Ishikawa (cell line): ENCODE data around the genes ATL1 and PTGDR.

DNA sequence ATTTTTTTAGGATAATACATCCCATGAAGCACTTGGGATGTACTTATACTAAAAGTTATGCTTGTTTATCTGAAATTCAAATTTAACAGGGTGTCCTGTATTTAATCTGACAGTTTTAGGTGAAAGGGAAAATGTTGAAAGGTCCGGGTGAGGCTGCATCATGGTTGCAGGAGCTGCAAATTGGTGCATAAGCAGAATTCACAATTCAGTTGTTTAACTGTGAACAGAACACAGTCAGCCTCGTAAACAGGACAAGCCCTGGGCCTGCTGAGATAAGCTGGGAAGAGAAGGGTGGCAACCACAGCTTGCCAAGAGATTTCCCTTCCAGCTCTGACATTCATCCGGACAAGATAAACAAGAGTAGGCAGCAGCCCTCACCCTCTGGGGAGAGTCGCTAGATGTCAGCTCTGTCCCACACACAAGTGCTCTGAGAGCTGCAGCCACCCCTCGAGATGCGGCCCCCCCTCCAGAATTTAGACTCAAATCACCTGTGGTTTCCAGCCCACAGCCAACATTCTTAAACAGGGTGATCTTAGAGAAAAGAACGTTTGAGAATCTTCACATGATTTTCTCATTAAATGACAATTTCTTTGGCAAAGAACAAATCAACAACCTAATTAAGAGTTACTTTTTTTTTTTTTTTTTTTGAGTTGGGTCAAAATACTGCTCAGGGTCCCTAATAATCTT is 30.5 kb downstream of the DMAC2L start:
- RRBS: no CpG with 5 or more reads among the region's 7 CpGs

DNA sequence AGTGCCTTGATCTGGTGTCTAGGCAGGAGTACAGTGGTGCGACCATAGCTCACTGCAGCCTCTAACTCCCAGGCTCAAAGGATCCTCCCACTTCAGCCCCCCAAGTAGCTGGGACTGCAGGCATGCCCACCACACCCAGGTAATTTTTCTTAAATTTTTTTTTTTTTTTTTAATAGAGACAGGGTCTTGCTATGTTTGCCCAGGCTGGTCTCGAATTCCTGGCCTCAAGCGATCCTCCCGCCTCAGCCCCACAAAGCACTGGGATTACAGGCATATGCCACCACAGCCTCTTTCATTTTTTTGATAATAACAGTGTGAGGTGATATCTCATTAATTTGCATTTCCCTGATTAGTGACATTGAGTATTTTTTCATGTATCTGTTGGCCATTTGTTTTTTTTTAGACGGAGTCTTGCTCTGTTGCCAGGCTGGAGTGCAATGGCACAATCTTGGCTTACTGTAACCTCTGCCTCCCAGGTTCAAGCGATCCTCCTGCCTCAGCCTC is 18.3 kb upstream of the CDKL1 start:
- RRBS: no CpG with 5 or more reads among the region's 6 CpGs

GRCh38 chr14:50489955-50490260 is 42.5 kb downstream of the MAP4K5 start:
- RRBS: no CpG with 5 or more reads among the region's 2 CpGs

DNA sequence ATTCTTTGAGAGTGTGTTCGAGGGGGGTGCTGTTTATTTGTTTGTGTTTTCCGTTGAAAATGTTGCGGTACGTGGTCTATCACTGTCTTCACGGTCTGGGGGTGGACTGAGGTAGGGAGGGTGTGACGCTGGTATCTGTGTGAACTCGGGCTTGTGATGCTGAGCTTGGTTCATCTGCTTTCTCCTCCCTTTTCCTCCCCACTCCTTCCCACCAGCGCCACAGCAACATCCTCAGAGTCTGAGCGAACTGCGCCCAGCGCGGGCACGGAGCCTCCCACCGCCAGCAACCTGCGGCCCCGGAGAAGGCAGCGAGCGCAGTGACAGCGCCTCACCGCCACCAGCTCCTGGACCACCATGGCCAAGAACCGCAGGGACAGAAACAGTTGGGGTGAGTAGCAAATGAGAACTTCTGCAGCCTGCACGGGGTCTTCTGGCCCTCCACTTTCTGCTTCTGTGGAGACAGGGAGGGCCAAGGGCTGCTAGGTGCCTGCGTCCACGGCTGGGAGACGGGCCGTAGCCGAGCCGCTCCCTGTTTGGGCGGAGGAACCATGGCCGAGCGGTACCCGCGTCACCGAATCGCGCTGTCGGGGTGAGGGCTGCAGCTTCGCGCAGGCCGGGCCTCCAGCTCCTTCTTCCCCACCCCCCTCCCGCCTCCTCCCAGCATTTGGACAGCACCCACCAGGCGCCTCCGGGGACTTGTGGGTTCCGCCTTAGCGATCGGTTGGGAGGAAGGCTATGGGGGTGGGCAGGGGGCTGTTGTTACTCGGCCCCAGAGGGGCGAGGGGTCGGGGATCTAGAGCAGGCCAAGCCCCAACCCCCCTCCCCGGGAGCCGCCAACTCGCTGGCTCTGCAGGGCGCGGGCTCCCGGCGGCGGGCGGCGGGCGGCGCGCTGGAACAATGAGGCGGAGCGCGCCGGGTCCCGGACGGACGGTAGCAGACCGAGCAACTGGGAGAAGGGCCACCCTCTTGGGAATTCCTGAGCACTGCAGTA is at the start of gene ATL1:
Gene ATL1, plus strand, starts transcription at position 234 of the 991 bp plus-strand sequence.
- RRBS: 1% methylated on average over 22 of the region's 70 CpGs

DNA sequence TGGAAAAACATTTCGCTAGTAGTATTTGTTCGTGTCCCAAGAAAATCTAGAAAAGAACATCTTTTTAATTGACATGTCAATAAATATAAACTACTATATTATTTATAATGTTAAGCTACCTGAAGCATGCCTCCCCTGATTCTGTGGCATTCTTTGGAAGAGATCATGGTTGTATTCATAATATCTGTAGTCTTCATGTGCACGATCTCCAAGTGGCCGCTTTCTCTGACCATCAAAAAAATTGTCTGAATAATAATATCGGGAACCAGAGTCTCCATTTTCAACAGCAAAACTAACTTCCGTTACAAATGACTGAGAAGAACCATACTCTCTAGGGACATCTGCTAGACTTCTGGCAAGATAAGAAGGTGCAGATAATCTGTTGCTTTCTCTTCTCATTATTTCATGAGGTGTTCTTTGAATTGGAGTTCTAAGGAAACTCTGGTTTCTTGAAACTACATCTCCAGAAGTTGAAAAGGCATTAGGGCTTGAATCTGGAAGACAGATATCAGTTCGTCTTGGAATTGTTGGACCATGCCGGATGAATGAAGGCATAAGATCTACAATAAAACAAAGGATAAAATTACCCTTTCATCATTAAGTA is 2.9 kb downstream of the SAV1 start:
- RRBS: no CpG with 5 or more reads among the region's 8 CpGs

DNA sequence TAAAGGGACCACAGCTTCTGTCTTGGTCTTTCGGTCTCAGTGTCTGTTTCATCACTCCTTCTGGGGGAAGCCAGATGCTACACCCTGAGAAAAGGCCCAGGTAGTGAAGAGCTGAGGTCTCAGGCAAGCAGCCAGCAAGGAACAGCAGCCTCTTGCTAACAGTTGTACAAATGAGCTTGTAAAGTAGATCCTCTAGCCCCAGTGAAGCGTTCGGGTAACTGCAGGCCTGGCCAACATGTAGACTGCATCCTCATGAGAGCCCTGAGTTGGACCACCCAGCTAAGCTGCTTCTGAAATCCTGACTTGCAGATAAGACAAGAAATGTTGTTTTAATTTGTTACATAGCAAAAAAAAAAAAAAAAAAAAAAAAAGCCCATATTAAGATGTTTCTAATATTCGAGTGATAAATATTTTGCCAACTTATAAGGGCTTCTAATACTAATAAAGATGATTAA is 69.1 kb upstream of the SAV1 start:
- RRBS: no CpG with 5 or more reads among the region's 4 CpGs

DNA sequence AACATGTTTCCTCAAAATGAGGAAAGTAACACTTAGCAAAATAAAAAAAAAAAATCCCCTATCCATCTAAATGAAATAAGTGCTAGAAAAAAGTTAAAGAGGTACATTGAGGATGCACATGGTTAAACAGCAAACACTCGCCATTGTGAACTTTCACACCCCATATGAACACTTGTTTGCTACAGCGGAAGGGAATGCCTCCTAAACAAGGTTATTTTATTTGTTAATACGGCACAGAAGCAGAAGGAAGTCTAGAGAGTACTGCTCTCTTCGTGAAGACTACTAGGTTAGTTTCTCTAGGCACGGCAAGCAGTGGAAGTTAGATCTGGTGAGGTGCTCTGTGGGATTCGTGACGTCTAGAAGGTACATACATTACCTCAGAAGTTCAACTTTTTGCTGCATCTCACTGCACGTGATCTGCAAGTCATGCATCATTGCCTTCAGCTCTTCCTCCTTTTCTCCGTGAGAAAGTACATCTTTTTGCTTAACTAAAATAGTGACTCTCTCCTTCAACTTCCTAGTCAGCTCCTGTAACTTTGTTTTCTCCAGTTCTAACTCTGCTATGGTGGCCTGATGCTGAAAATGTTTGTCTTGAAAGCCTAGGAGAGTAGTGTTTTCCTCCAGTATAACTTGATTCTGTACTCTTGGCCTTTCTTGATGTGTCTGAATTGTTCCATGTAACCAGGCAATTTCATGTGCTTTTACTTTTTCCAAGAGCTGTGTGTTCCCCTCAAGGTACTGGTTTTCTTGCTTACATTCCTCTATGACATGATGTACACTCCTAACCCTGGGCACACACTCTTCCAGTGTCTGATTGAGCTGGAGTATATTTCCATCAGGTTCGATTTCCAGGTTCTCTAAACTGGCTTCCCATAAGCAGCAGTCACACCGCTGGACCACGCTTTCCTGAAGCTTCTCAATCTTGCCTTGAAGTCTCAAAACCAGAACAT is 74.6 kb downstream of the NIN start:
- RRBS: no CpG with 5 or more reads among the region's 12 CpGs

DNA sequence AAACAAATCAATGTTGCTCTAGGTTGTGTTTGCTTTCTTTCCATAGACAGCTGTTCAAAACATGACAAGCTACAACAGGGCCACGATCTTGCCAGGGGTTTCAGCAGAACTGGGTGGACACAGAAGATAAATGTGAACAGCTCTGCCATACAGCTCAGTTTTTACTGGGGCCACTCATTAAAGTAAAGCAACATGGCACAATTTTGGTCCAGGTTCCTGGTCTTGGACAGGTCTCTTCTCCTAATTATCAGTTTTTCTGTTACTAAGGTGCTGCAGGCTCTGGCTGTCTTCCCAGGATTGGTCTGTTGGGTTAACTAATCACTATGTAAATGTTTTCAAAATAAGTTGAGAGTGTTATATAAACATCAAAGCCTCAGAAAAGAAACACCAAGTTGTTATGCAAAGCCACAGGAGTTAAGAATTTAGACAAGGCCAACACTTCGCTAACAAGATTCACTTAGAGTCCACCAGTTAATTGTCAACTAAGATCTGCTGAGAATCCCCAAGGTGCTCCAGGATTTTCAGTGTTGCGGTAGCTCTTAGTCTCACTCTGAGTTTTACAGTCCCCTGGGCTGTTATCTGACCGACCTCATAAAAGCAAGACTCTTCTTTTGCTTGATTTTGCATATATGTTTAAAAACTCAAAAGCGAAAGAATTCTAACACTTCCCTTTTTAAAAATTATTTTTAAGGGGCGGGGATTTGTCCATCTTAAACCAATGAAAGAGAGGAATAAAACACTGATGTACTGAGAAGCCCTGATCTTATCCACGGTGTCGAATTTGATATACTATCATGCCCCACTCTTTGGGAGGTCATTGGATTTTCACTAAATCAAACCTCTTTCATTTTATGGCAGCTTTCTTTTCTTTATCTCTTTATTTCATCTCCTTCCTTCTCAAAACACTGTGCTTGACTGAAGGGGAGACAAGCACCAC is 7.2 kb downstream of the NIN start:
- RRBS: no CpG with 5 or more reads among the region's 8 CpGs

DNA sequence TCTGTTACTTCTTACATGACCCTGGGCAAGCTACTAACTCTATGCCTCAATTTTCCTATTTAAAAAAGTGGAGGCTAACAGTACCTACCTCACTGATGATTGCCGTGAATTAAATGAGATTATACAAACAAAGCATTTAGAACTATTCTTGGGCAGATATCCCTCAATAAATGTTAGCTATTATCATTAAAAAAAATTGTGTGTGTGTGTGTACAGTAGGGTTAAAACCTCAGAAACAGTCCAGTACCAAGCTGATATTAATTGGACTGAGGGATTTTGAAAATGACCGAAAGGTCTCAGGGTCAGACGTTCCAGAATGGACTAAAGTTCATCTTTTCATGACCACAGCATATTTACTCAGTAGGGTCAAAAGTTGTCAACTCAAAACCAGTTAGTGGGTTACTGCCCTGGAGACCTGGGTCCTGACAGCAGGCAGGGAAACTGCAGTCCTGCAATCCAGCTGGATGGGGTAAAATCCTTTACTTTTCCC is 8.8 kb downstream of the PYGL start:
- RRBS: no CpG with 5 or more reads among the region's 3 CpGs

GRCh38 chr14:50945052-50945448 is 767 bp upstream of the PYGL start:
- RRBS: no CpG with 5 or more reads among the region's 8 CpGs

DNA sequence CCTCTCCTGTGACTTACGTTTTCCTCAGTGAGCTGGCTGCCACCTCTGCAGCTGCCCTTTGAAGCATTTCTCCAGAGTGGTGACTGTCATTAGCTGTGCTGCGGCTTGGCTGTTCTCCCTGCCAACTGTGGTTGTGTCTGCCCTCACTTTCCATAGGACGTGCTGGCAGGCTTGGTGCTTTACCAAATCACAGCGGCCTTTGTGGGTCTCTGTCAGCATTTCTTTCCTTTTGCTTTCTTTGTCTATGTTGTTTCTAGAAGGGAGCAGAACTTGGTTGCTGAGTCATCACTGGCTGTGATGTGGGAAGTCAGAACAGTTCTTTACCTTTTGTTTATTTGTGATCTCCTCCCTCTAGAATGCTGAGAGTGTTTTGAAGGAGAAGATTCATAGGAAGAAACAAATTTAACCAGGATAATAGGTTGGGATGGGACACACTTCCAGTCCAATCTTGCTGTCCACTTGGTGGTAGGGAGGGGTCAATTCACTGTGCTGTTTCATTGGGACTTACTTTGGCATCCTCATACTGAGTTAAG is 88.1 kb downstream of the TMX1 start:
- RRBS: no CpG with 5 or more reads among the region's 4 CpGs

DNA sequence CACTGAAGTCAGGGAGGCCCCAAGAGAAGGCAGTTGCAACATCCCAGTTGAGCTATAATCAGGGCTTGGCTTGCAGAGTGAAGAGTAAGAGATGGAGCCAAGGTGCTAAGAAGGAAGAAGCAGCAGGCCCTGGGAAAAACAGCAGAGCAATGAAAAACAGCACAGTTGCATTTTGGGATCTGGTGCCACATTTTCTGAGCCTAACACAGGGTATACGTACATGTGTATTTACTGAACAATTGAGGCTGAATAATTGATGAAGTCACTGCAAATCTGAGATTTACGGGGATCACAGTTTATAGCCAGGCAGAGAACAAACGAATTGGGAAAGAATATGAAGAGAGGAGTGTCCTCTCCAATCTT is 171.7 kb upstream of the FRMD6 start:
- RRBS: no CpG with 5 or more reads among the region's 3 CpGs

GRCh38 chr14:52267215-52268133 is at the start of gene PTGDR:
PTGDR (plus strand) TSS chr14:52267698.
- RRBS: no CpG with 5 or more reads among the region's 63 CpGs

DNA sequence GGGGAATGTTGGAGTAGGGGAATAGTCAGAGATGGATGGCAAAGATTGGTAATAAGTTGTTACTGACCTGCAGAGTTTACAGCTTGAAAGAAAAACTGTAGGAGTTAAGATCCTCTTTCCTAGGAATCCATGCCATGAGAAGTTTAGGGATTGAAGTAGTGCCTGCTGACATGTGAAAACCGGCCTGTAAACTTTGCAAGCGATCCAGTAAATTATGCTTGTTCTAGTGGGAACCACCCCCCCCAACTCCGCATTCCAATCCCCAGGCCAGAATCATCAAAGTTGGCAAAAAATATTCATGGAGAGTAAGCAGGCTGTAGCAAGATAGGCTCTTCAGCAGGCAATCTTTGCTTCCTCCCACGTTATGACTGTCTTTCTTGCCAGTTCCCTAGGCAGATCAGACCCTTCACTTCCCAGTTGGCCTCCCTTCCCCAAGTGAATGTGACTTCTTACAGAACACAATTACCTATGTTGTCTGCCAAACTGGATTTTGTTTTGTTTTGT is 1.3 kb upstream of the PTGER2 start:
- RRBS: no CpG with 5 or more reads among the region's 4 CpGs

DNA sequence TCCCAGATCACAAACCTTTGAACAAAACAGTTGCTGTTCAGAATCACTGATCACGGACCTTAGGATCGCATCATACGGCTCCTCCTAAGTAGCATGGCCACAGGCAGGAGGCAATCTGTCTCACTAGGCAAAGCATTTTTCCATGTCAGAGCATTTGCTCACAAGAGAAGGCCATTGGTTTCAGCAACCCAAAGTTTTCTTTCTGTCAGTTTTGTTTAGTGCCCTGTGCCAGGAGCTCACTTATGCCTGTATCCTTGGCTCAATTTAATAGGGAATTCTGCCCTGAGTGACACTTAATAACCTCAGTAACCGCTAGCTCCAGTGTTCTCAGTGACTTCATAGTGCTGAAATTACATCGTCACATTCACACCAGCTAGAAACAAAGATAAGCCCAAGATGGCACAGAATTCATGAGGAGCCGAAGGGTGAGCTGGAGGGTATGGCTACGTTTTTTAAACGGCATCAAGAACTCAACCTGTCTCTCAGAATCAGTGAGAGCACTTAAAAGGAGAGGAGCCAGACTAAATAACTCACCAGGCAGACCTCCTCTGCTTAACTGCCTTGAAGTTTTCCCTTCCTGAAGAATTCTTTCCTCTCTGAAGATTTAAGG is 37.0 kb downstream of the PTGER2 start:
- RRBS: no CpG with 5 or more reads among the region's 8 CpGs

DNA sequence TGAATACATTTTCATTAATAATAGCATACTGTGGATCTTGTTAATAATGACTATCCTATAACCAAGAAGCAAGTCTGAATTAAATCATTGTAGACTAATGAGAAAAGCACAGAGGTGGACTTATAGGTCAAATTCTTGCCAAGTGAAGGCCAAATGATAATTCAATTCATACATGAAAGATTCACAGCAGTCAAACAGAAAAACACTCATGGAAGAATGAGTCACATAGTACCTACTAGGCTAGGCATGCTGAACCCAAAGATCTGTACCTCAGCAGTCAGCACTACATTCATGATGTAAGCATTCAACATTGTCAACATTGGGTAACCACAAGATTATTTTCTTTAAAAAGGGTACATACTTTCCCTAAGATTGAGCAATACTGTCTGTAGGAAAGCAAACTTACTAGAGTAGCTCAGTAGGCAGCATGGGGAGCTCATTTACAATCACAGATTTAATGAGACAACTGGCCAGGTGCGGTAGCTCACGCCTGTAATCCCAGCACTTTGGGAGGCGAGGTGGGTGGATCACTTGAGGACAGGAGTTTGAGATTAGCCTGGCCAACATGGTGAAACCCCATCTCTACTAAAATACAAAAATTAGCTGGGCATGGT is 94.4 kb downstream of the TXNDC16 start:
- RRBS: no CpG with 5 or more reads among the region's 3 CpGs

GRCh38 chr14:52641618-52642290 is 53.6 kb downstream of the ERO1A start:
- RRBS: no CpG with 5 or more reads among the region's 2 CpGs

DNA sequence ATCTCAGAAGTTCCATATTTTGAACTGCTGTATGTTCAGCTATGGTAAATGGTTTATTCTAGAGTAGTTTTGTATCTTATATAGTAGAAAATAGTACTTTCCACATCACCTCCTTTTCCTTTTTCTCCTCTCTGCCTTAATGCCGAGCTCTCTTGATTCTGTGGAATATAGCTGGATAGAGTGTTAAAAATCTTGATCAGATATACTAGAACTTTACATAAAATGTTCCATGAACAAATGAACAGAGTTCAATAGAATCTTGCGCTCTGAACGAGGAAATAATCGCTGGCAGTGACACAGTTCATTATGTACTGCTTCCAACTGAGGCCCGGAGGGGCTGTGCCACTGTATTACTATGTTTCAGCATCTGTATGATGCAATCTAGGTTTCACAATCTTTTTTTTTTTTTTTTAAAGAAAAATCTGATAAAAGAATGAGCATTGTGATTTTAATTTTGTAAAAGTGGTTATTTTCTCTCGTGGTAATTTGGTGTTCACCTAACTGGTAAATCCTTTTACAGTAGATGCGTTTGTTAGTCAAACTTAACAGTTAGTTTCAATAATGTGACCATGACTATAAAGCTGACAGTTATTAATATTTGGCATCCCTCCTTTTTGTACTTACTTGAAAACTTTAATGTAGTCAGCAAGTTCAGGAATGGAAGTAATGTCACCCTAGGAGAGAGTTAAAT is 77.2 kb downstream of the FERMT2 start:
- RRBS: no CpG with 5 or more reads among the region's 7 CpGs

DNA sequence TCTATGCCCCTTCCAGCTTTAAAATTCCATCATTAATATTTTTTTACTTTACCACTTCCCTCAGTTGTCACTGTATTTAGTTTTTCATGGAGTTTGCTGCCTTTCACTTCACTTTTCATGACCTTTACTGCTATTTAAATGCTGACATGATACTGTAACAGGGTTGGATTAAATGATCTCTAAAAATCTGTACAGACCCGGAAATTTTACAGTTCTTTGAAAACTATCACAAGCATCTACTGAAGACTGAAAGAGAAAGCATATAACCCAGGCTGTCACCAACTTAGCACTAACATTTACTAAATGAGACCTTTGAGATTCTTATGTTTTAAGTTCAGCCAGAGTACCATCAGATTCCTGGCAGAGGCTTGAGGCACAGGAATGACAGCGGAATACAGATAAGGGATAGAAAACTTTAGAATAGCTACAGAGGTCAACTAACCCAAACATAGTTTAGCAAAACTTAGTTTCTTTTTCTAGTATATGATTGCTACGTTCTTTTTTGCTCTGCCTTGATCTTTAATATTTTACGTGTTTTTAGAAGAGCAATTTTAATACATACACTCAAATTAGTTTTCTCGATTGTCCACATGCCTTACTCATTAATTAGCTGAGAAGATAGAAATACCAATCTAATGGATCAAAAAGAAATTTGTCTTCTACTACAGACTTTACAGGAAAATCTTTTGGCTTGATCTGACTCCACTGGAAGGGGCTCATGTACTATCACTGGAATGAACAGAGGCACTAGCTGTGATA is 91.7 kb upstream of the FERMT2 start:
- RRBS: no CpG with 5 or more reads among the region's 5 CpGs

DNA sequence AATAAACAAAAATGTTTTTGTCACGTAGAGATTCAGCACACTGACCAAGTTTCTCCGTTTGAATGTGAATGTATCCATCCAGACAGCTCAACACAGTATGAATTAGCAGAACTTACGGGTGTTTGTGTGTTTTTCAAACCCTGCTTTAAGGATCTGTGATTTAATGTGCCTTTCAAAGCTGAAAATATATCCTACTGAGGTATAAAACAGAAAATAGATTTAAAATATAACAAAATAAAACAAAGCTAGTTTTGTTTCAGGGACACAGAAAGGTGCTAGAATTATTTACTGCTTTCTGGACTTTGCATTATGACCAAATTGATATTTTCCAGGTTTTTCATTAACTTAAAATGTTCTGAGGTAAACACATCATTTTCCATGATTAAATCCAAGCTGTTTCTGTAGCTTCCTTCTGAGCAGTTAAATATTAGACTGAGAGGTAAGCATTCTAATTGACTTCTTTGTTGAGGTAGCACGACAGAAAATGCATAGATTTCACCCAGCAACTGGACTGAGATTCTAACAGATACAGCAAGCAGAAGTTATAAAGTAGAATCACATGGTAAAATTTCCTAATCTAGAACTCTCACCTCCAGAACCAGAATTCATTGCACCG is 98.4 kb downstream of the BMP4 start:
- RRBS: no CpG with 5 or more reads among the region's 5 CpGs